BJ (cell line): ENCODE data around the genes SYTL5, SRPX and OTC.

DNA sequence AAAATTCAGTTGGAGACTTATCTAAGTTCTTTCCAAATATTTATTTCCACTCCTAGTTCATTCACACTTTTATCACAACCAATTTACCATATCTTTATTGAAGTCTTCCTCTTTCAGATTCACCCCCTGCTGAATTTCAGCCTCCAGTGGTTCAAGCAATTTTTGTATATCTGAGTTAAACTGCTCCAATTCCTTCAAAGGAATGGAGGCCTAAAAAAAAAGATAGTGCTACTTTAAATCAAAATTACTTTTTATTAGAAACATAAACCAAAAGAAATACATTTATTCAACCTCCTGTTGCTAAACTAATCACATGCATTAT is 863.1 kb downstream of the DMD start:
- CAGE, long polyA plus RNA: no peak

DNA sequence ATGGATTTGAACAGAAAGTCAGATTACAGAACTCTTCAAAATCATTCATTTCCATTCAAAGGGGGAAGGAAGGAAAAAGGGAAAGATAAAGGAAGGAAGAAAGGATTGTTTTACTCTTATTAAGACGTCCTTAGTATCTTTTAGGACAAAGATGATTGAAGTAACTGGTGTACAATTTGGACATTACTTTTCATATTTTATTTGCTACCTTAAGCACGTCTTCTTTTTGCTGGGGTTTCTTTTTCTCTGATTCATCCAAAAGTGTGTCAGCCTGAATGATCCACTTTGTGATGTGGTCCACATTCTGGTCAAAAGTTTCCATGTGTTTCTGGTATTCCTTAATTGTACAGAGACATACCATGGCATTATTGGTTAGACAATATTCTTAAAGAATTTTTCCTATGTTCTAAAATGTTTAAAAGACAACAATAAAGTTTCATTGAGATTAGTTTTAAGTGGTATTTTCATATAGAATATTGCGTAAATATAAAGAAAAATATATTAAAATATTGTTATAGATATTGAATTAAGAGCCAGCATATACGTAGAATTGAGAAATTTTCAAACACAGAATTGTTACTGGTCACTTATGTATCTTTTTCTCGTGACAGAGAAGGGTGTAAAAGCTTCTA is 846.9 kb downstream of the DMD start:
- CAGE, long polyA plus RNA: no peak
- RRBS: no CpG with 5 or more reads among the region's 5 CpGs

DNA sequence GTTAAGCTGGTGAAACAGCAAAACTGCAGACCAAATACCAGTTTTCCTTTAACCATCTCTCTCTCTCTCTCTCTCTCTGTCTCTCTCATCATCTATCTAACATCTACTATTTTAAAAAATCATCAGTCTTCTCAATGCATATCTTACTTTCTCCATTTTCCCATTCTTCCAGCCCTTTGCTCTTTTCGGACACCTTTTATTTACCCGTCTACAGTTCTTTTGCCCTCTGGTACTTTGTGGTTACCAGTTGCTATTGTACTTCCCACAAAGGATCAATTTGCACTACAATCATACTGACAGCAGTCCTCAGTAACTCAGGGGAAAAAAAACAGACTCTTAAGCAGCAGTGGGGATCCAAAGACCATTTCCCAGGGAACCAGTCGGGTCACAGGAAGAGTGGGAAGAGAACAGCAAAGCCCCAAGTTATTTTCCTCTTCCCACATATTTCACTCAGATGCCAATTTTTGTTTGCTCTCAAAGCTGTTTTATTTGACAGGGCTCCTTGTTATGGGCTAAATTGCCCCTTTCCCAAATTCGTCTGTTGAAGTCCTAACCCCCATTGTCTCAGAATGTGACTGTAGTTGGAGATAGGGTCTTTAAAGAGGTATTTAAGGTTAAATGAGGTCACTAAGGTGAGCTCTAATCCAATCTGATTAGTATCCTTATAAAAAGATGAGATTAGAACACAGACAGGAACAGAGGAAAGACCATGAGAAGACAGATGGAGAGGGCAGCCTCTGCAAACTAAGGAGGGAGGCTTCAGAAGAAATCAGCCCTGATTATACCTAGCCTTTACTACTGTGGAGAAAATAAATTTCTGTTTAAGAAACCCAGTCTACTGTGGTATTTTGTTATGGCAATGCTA is 22.9 kb downstream of the DMD start:
- CAGE, long polyA plus RNA: no peak
- RRBS: no CpG with 5 or more reads among the region's 4 CpGs

- CAGE, long polyA plus RNA: no peak
- RRBS: under 1% methylated on average over 6 of the region's 57 CpGs
Measured at GRCh38 chrX:34656589-34657178, 401 bp downstream of the TMEM47 start.

DNA sequence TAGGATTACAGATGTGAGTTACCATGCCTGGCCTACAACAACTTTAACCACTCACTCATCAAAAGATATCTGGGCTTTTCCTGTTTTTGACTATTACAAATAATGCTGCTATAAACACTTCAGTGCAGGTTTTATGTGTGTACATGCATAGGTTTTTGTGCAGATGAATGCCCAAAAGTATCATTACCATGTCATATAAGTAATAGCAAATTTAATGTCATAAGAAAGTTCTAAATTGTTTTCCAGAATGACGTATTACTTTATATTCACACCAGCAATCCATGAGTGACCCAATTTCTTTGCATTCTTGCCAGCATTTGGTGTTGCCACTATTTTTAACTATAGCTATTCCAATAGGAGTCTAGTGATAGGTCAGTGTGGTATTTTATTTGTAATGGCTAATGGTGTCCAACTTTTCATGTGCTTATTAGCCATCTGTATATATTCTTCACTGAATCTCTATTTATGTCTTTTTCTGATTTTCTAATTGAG is 35.4 kb upstream of the CFAP47 start:
- CAGE, long polyA plus RNA: no peak
- RRBS: no CpG with 5 or more reads among the region's 1 CpG

DNA sequence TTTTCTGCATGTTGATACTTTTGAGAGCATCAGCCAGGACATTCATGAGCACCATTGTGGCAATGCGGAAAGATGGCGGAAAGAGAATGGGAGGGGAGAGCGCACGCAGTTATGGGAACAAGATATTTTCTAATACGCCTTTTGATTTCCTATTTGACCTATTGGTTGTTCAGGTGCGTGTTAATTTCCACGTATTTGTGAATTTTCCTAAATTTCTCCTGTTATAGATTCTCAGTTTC is 455.5 kb downstream of the CFAP47 start:
- CAGE, long polyA plus RNA: no peak
- RRBS: no CpG with 5 or more reads among the region's 7 CpGs

DNA sequence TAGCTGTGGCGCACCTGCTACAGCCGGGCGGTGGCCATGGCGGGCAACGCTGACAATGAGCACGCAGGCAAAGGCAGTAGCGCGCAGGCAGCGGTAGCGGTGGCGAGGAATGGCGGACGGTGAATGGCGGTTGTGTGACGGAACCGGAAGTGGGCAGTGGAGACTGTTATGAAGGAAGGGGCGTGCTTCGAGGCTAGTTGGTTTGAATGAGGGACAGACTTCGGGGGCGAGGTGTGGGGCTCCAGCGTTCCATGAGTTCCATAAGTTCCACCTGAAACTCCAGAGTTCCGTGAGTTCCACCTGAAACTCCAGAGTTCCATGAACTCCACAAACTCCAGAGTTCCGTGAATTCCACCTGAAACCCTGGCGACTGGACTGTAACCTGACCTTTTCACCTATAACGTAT is 70.2 kb downstream of the FAM47C start:
- CAGE, long polyA plus RNA: no peak
- RRBS: no CpG with 5 or more reads among the region's 25 CpGs

DNA sequence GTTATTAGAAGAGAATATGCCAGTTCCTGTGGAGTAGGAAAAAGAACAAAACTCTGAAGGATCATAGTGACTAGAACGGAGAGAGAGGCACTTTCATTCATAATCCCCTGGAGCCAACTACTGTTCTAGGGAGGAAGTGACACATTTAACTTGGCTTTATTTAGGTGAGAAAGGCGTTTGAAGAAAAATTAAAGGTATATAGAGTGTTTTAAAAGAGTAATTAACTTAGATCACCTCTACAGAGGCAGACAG is 1.7 kb downstream of the LANCL3 start:
- CAGE, long polyA plus RNA: no peak
- RRBS: no CpG with 5 or more reads among the region's 2 CpGs

- CAGE, long polyA plus RNA: no peak
Measured at GRCh38 chrX:37627531-37627792, 56.0 kb downstream of the LANCL3 start.

GRCh38 chrX:37745990-37746746 is 33.7 kb upstream of the CYBB start:
- CAGE, long polyA plus RNA: no peak
- RRBS: no CpG with 5 or more reads among the region's 4 CpGs

DNA sequence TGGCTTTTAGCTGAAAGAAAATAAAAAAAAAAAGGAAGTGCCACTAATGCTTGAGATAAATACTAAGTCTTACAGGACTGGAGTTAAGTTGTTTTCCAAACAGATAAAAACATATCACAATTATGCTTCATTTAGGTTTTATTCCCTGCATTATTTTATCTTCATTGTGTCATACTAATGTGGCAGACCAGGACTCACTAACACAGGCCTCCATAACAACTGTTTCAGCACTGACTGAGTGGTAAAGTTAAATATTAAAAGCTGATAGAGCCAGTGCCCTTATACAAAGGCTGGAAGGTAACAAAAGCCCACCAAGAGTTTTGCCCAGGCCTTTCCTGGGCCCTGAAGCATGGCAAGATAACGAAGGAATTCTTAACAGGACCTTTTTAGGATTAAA is 42.4 kb upstream of the DYNLT3 start:
- CAGE, long polyA plus RNA: no peak
- RRBS: no CpG with 5 or more reads among the region's 1 CpG

- CAGE, long polyA plus RNA: no peak
- RRBS: no CpG with 5 or more reads among the region's 1 CpG
Measured at GRCh38 chrX:38006280-38006691, at the start of gene SYTL5. TSS of gene SYTL5 (plus strand) at chrX:38006553.

DNA sequence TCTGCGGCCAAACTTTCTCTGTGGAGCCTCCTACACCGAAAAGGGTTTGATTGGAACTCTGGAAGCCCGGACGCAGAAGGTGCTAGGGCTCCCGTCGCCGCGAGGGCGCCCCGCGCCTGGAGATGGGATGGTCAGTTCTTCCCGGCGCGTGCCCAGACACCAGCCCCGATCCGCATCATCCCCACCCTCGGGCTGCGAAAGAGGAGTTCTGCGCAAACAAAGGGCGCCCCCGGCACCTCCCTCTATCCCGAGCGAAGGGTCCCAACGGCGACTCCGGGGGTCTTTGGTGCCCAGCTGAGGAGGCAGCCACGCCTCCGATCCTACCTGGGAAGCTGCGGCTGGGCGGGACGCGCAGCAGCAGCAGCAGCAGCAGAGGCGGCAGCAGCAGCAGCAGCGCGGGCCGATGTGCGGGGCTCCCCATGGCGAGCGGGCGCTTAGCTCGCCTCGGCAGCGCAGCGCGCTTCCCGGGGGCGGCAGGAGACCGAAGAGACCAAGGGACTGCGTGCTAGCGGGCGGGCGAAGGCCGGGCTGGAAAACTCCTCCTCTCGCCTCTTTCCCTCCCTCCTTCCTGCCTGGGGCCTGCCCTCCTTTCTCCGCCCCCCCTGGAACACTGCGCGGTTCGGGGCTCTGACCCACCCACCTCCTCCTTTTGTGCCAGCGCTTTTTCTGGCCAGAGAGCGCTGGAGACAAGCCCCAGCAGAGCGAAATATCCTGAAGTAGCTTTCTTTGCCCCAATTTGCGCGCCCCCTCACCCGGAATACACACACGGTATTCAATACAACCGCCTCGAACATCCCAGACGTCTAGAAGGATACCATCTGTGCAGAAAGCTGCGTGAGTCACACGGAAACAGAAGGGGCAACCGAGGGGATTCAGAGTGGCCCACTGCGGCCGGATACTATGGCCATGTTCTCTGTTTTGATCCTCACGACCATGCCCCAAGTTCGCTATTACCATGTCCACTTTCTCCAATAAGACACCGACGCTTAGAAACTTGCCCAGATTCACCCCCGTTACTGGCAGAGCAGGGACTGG is at the start of gene SRPX:
SRPX (minus strand) TSS at position 500 of the 1,035 bp plus-strand sequence.
- CAGE, long polyA plus RNA: start-site peak on the minus strand centred at position 482 of the sequence, 57 bp wide, 108 and 77 reads in 2 replicates
- RRBS: 2% methylated on average over 24 of the region's 78 CpGs

- CAGE, long polyA plus RNA: no peak
- RRBS: no CpG with 5 or more reads among the region's 6 CpGs
Measured at GRCh38 chrX:38293798-38294711, 33.3 kb downstream of the RPGR start.

GRCh38 chrX:38312278-38312849 is 14.9 kb downstream of the RPGR start:
- CAGE, long polyA plus RNA: no peak
- RRBS: no CpG with 5 or more reads among the region's 5 CpGs

DNA sequence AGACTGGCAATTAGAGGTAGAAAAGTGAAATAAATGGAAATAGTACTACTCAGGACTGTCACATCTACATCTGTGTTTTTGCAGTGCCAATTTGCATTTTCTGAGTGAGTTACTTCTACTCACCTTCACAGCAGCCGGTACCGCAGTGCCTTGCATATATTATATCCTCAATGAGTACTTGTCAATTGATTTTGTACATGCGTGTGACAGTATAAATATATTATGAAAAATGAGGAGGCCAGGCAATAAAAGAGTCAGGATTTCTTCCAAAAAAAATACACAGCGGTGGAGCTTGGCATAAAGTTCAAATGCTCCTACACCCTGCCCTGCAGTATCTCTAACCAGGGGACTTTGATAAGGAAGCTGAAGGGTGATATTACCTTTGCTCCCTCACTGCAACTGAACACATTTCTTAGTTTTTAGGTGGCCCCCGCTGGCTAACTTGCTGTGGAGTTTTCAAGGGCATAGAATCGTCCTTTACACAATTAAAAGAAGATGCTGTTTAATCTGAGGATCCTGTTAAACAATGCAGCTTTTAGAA is at the start of gene OTC:
OTC (plus strand) TSS at position 403 of the 541 bp plus-strand sequence.
- CAGE, long polyA plus RNA: no peak
- RRBS: no CpG with 5 or more reads among the region's 6 CpGs

- CAGE, long polyA plus RNA: no peak
- RRBS: no CpG with 5 or more reads among the region's 6 CpGs
Measured at GRCh38 chrX:38356614-38356946, 4.2 kb downstream of the OTC start.

DNA sequence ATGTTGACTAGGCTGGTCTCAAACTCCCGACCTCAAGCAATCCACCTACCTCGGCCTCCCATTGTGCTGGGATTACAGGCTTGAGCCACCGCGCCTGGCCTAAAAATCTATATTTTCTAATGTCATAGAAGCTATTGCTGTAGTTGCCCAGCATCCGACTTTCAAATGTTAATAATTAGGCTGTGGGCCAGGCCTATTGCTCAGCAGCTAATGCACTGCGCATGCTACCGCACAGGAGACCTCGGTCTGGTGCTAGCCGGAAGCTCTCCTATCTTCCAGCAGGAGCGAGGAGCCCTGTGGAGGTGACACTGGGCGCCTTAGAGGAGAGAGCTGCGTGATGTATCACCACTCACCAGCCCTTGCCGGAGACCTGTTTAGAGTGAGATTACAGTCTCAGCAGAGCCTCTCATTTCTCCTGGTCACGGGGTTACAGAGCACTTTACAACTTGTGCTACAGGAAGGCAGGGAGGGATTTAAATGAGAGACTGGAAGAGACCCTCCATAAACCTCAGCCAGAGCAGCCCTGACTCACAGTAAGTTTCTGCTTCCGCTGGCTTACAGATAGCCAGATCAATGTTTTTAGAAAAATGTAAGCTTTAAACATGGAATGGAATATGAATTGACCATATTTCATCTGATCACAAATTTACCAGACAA is 31.1 kb upstream of the MID1IP1 start:
- CAGE, long polyA plus RNA: no peak
- RRBS: 6% methylated on average over 2 of the region's 15 CpGs

GRCh38 chrX:39222669-39223193 is 421.5 kb downstream of the MID1IP1 start:
- CAGE, long polyA plus RNA: no peak
- RRBS: no CpG with 5 or more reads among the region's 3 CpGs

GRCh38 chrX:39688474-39689380 is 409.0 kb downstream of the BCOR start:
- CAGE, long polyA plus RNA: no peak
- RRBS: under 1% methylated on average over 43 of the region's 104 CpGs